Diencephalon (tissue), 2 donors: ENCODE measurements around the gene SLC45A2.

DNA sequence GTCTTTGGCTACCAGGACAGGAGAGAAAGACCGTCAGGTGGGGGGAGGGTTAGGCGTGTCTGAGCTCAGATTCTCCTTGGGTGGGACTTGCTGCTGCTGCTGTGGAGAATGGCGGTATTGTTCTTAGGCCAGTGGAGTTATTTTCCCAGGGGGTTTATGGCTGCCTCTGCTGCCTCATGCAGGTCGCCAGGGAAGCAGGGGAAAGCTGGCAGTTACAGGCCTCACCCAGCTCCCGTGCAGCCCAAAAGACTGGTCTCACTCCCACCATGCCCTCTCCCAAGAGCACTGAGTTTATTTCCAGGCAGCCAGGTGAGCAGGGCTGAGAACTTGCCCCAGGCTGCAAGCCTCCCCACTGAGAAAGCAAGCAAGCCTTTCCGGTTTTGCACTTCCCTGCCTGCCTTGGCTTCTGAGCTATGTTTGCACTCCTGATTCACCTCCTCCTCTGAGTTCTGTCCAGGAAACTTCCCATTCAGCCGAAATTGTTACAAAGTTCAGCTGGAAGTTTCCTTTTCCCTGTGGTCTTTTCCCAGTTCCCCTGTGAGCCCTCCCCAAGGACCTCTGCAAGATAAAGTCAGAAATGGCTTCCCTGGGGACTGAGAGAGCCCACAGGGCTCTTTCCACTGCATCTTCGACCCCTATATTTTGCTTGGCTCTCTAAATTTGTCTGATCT is 296.1 kb upstream of the H3Y1 start:
- RAMPAGE, long total RNA = no peak

GRCh38 chr5:18673939-18674825 is 1018.5 kb upstream of the H3Y1 start:
- RAMPAGE, long total RNA = no peak

GRCh38 chr5:27473284-27473854 is 435.0 kb upstream of the CDH9 start:
- RAMPAGE, long total RNA = no peak

- RAMPAGE, long total RNA = no peak
Observed at GRCh38 chr5:28954113-28954453, 1915.7 kb upstream of the CDH9 start.

GRCh38 chr5:30100774-30101295 is 1092.7 kb upstream of the CDH6 start:
- RAMPAGE, long total RNA = no peak

GRCh38 chr5:31193944-31194146 is 359 bp downstream of the CDH6 start:
- RAMPAGE, long total RNA = no peak

GRCh38 chr5:31226674-31227273 is 33.3 kb downstream of the CDH6 start:
- RAMPAGE, long total RNA = no peak

- RAMPAGE, long total RNA = no peak
Observed at GRCh38 chr5:31921774-31922293, 252.3 kb downstream of the GOLPH3 start.

DNA sequence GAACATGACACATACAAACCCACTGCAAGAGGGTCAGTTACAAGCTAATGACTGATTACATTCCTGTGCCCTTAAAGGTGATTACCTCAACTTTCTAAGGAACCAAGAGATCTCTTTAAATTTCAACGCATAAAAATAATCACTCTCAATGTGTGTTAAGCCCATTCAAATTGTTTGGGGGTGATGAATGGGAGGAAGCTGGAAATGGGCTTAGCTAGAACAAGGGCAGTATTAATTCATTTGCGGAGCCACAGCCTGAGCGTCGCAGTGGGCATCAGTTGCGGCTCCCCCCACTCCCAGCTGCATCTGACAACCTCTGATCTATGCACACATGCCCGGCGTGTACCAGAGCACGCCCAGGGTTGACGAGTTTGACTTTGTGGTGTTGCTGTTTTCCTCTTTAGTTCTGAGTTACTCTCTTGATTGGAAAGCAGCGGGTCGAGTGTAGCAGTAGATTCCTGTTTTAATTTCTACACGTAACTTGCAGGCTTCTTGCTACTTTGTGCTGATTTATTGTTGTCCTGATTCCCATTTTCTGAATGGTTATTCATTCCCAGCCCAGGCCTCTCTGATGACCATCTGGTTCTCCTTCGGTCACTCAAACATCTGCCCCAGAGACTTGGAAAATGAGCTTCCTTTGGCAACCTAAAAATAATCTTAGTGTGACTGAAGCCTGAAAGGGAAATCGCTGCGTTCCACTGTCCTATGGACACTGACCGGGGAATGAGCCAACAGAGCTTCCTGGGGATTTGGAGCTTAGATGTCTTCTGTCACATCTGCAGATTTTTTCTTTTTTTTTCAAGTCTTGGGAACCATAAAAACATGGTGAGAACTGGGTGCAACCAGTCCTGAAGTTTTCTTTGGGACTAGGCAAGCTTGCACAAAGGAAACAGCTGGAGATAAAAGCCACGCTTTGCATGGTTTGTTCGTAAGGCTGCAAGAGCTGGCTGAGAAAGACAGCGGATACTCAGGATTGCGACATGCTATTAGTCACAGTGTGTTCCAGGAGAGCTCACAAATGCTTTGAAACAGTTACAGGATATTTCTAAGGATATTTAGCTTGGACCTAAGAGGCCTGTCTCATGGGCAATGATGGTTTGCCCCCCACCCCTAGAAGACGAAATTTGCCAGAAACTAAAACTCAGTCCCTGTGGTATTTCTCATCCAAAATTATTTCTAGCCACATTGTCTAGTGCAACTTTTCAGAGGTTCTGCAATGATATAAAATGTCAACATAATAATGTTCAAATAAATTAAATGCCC is 146.4 kb downstream of the GOLPH3 start:
- RAMPAGE, long total RNA = no peak

DNA sequence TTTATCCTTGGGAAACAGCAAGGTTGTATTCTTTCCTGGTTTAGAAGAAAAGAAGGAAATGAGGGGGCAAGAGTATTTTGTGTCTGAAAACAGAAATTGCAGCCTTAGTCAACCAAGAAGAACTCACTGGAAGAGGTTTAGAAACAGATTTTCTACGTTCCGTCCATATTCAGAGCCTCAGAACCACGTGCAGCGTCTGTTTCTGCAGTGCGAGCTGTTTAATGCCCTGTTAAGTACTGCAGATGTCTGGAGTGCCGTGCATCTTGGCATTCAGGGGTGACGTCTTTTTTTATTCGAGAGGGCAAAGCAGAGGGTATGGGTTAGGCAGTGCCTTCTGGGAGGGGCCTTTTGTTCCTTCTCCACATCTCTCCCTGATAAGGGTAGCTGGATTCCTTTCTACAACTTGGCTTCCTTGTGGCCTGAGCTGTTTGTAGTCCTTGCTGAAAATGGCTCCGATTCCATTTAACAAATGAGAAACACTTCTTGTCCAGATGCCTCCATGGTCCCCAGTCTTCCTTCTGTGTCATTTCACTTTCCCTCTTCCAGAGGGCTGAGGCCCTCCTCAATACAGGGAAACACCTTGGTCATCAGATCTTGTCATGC is 75.0 kb downstream of the GOLPH3 start:
- RAMPAGE, long total RNA = no peak

GRCh38 chr5:32221775-32222131 is 47.6 kb upstream of the GOLPH3 start:
- RAMPAGE, long total RNA = no peak

- RAMPAGE, long total RNA = no peak
Observed at GRCh38 chr5:32290923-32291655, 21.6 kb downstream of the MTMR12 start.

- RAMPAGE, long total RNA = no peak
Observed at GRCh38 chr5:32396981-32397365, 47.6 kb downstream of the ZFR start.

DNA sequence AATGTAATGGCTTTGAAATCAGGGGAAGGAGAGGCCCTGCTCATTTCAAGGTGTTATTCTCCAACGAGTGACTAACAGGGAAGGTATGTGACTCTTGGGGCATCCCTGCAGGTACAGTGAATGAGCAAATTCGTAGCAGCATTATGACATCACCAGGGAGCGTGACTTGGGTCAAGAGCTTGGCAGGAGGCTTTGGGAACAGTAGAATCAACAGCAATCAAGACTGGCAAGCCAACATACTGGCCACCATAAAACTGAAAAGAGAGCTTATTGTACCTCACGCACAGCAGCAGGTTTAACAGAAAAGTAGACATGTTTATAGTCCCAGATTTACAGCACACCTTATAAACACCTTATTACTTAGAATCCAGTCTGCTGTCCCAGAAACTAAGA is 297.6 kb downstream of the NPR3 start:
- RAMPAGE, long total RNA = no peak

- RAMPAGE, long total RNA = no peak
Observed at GRCh38 chr5:33308920-33309483, 131.8 kb upstream of the TARS1 start.

- RAMPAGE, long total RNA = no peak
Observed at GRCh38 chr5:33984380-33985016, at the start of gene SLC45A2. SLC45A2 (minus strand) TSS chr5:33984693.

- RAMPAGE, long total RNA = no peak
Observed at GRCh38 chr5:34466320-34467044, 189.6 kb upstream of the RAI14 start.

DNA sequence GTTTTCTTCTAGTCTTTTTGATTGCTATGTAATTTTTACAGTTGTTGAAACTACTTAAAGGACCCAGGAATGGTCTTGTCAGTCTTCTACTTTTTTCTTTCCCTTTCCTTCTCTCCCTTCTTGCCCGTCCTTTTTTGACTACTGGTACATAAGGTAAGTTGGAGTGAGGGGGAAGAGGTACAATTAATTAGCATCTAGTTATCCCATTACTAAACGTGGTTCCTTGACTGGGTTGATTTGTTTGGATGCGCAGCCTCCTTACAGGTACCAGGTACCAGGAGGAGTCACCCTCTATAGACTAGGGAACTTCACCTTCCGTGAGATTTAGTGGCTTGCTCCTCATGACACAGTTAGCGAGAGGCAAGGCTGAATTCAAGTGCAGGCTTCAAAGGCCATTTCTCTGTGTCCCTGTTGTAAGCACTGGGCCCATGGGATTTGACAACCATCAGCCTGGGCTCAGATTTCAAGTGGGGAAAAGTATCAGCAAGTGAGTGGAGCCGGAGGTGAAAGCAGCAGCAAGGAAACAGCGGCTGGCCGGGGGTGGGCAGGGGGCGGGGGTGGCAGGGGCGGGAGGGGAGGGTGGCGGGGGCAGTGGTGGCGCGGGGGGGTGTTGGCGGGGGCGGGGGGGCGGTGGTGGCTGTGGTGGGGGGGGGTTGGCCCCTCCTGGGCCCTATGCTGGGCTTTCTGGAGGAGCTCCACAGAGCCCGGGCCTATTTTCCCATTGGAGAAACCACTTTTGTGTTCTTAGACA is 165.7 kb upstream of the RAI14 start:
- RAMPAGE, long total RNA = no peak

GRCh38 chr5:34511028-34511535 is 145.0 kb upstream of the RAI14 start:
- RAMPAGE, long total RNA = no peak

DNA sequence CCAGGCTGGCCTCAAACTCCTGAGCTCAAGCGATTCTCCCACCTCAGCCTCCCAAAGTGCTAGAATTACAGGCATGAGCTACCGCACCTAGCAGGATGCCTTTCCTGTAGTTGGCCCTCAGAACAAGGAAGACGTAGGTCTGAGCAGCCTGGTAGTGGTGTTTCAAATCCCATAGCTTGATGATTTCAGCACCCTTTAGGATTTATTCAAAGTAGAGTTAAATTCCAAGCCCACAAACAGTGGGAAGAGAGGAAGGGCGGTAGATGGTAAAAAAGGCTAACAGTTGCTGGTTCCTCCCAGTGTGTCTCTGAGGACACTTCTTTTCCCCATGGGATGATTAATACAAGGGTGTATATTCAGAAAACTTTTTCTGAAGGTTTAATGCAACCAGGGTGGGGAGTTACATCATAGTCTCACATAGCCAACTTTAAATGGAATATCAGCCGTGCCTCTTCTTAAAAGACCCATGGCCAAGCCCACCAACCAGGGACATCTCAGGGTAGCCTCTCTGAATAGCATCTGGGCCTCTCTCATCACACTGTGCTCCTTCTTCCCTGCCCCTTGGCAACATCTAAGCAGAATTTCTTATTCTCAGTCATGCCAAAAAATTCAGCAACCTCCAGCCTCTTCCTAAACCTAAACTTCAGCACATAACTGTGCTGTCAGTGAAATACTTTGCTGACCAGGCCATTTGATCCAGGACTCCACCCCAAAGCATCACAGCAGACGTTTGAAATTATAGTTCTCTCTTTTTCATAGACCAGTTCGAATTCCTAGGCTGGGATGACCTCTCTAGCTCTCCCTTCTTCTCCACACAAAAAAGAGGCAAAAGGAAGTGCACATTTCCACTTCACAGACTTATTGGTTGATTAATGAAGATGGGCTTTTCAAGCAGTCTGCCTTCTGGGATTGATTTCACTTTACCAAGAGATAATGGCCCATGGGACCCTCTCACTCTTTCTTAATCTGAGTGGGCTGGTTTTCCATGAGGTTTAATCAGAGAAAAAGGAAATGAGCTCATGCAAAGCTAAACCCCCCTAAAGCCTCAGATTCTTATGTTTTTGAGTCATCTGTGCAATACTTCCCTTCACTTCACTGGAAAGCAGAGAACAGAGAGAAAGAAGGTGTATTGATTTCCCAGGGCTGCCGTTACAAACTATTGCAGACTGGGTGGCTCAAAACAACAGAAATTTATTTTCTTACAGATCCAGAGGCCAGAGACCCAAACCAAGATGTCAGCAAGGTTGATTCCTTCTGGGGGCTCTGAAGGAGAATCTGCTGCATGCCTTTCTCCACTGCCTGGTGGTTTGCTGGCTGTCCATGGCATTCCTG is 85.2 kb upstream of the RAI14 start:
- RAMPAGE, long total RNA = no peak